Endodermal cell (in vitro differentiated cells): ENCODE data around the genes PLXNC1, NDUFA12, USP44, NTN4 and SNRPF.

GRCh38 chr12:94148289-94148996 lies at the start of gene PLXNC1:
PLXNC1 (plus strand) TSS chr12:94148577.
- PRO-cap: unidirectional peak, plus-strand start at chr12:94148715

GRCh38 chr12:94151574-94152077 lies 3.2 kb downstream of the PLXNC1 start:
- PRO-cap: no peak

DNA sequence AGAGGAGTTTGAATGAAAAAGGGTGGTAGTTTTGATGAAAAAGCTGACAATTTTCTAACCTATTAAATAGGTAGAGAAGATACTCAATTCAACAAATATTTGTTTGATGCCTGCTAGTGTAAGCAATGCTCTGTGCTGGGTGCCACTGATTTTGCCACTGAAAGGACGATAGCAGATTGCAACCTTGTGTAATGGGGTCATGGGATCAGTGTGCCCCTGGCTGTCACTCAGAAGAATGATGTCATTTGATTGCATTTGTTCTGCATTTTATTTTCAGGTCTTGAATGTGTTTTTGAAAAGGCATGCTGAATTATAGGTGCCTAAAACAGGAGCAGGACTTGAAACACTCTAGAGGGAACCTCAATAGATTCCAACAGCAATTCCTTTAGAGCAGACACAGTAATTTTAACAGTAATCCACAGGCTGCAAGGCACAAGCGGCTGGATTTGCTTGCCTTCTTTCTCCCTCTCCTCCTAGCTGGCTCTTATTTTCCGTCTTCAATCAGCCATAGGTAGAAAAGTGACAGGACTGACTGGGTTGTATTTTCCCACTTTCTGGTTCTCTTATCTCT lies 4.0 kb downstream of the PLXNC1 start:
- PRO-cap: no peak

DNA sequence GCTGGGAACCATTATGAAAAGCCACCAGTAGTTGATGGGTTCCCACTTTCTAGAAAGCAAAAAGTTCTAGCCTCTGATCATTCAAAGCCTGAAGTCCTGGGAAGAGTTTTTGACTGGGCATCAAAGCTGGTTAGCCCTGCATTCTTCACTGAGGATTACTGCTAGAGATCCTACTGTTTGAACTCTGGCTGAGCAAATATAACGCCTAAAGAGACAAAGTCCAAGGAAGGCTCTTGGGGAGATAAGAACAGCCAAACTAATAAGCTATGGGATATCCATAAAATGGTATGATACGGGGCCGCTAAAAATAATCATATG lies 35.3 kb downstream of the PLXNC1 start:
- PRO-cap: no peak

DNA sequence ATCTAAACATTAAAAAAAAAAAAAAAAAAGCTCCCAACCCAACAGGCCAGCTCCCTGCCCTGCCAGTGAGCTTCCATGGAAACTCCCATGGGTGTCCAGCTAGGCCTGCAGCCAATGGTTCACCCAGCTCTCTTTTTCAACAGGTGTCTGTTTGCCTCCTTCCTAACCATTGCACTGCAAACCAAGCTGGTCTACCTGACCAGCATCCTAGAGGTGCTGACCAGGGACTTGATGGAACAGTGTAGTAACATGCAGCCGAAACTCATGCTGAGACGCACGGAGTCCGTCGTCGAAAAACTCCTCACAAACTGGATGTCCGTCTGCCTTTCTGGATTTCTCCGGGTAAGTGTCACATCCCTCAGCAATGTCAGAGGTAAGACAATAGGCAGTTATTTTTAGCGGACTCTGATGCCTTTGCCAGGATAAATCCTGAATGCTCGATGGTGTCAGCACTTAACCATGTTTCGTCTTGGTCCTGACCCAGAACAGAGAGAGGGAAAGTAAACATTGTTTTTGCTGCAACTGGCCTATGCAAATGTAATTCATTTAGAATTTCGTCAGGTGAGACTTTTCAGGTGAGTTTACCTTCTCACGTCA lies 112.2 kb downstream of the PLXNC1 start:
- PRO-cap: no peak

GRCh38 chr12:94270753-94271045 lies 122.3 kb downstream of the PLXNC1 start:
- PRO-cap: no peak

- PRO-cap: unidirectional peak, plus-strand start at chr12:94389497
Measured at GRCh38 chr12:94389206-94389715, 70.4 kb downstream of the CEP83 start.

DNA sequence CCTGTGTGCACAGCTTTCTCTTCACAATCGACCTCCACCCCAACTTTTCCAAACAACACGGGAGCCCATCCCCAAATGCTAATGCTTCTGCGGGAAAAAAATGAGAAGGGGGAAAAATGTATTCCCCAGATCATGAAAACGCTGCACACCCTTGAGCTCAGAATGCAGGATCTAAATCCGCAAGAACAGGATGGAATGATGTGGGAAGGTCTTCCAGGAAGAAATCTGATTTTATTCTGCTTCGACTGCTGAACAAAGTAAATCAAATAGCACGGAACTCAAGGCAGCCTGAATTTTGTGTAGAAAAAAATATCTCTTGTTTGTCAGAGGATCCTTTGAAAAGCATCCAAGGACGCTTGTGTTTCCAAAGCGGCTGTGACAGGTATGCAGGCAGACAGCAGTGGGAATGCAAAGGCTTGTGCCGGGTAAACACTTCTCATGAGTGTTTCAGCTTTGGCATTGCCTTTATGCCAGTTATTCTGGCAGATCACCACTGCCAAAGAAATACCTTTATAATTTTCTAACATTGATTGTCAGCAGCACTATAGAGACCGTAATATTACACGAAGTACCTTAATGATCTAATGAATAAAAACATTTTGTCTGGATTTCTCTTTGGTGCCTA lies 128.6 kb downstream of the NDUFA12 start:
- PRO-cap: no peak

- PRO-cap: no peak
Measured at GRCh38 chr12:94952303-94952676, 51.2 kb downstream of the NDUFA12 start.

DNA sequence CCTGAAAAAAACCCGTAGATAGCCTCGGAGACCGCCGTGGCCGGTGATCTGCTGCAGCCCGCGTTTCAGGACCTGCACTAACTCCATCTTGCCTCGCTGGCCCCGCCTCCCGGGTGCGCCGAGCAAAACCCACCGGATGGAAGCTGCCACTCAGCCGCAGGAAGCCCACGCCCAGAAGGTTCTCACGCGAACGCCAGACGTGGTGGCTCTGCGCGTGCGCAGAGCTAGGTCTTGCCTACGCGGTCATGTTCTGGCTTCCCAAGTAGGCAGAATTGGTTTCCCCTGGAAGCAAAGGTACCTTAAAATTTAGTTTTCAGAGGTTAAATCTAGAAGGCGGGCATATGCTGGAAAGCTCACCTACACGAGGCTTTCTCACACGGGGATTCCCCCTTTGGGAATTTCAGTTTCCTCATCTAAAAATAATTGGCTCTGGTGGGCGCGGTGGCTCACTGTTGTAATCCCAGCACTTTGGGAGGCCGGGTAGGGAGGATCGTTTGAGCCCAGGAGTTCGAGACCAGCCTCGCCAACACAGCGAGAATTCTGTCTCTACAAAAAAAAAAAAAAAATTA lies at the start of gene NDUFA12:
TSS of gene NDUFA12 (minus strand) at position 104 of the 569 bp plus-strand sequence.
- PRO-cap: bidirectional peak, plus-strand start at position 236 of the sequence, minus-strand start at position 117 of the sequence

DNA sequence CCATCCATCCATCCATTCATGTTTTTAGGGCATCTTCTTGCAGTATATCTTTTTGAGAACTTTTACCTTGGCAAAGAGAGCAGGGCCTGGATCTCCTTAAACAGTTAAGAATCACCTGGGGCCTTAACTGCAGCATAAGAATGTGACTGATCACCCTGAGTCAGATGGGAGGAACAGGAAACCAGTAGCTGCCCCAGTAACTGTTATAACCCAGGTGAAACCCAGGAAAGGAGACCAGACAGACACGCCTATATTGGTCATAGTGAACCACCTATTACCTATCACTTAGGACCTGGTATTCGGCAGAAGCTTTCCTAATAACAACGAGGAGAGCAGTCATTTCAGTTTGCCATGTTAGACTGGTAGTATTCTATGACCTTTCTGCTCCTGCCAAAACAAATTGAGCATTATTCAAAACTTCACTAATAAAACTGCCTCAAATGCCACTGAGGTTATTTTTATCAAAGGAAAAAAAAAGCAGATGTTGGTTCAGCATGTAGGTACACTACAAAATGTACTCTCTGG lies 43.4 kb upstream of the NR2C1 start:
- PRO-cap: no peak

GRCh38 chr12:95380841-95381514 lies 93.0 kb upstream of the METAP2 start:
- PRO-cap: no peak

DNA sequence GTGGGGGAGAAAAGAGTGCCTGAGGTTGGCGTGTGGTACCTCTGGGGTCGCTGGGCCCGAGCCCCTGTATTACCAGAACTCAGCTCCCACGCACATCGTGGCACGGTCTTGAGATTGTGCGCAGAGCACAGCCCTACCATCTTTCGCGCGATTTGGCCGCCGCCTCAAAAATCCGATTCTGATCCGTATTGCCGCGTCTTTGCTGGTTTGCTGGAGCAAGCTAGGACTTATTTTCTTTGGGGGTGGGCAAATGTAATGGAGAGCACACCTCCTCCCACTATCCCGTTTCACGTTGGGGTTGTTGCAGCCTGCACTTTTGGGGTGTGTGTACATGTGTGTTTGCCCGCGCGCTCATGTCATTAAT lies 558 bp downstream of the METAP2 start:
- PRO-cap: no peak

- PRO-cap: bidirectional peak, plus-strand start at chr12:95551591, minus-strand start at chr12:95551476
Measured at GRCh38 chr12:95551084-95552050, at the start of gene USP44. USP44 (minus strand) TSS chr12:95551476.

- PRO-cap: unidirectional peak, minus-strand start at chr12:95790616; unidirectional peak, minus-strand start at chr12:95790763; bidirectional peak, plus-strand start at chr12:95791140, minus-strand start at chr12:95791139
Measured at GRCh38 chr12:95790489-95791231, at the start of gene NTN4. NTN4 (minus strand) TSS chr12:95790764.

DNA sequence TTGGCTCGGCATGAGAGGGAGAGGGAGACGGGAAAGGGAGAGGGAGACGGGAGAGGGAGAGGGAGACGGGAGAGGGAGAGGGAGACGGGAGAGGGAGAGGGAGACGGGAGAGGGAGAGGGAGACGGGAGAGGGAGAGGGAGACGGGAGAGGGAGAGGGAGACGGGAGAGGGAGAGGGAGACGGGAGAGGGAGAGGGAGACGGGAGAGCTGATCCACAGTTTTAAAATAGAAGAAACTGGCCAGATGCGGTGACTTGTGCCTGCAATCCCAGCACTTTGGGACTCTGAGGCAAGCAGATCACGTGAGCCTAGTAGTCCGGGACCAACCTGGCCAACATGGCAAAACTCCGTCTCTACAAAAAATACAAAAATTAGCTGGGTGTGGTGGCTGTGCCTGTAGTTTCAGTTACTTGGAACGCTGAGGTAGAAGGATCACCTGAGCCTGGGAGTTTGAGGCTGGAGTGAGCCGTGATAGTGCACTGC lies 16.4 kb upstream of the SNRPF start:
- PRO-cap: no peak

- PRO-cap: bidirectional peak, plus-strand start at chr12:95858966, minus-strand start at chr12:95858840; unidirectional peak, plus-strand start at chr12:95859173; bidirectional peak, plus-strand start at chr12:95859321, minus-strand start at chr12:95859224
Measured at GRCh38 chr12:95858566-95859405, at the start of gene SNRPF. SNRPF (plus strand) TSS chr12:95858952.

DNA sequence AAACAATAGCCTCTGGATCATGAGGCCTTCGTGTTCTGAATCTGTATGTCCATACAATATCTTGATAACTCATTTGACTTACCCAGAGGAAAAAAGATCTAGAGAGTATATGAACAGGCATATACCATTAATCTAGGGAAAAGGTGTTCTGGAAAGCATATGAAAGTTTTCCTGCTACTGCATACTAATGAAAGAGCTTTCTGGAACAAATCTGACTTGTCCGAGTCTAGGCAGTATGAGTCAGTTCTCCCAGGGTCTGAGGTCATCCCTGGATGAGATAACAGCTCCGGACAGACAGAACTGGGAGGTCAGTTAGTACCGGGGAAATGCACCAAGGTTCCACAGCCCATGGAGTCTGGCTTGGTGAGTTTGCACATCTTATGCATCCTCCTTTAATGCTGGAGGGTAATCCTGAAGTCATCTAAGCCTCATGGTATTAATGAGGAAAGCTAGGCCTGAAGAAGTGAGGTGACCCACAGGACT lies 52.7 kb upstream of the ELK3 start:
- PRO-cap: no peak

DNA sequence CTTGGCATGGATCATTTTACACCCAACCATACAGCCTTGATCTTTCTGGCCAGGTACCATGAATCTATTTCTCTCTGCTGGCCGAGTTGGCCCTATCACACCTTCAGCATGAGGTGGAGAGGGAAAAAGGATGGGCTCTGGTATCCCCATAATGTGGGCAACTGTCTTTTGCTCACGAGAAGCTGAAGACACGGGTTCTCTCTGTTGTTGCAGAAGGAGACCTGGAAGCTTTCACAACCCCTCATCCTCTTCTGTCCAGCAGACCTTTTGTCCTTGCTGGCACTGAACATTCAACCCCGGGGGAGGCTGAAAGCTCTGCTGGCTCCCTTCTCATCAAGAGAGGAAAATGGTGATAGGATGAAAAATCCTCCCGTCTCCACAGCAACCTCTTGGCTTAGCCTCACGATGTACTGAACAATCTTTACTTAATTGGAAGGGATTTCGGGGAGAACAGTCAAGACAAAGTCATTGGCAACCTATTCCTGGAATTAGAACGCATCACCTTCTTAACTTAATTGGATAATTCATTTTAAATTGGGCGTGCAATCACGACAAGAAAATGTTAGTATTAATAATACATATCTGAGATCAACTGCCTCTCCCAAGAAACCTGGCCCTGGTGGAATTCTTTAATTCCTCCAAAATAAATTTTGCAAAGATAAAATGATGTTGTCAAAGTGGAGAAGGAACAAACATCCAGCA lies 39.0 kb downstream of the ELK3 start:
- PRO-cap: no peak

- PRO-cap: no peak
Measured at GRCh38 chr12:96233972-96234686, 40.0 kb downstream of the ELK3 start.